Metastatic Breast Carcinoma in the Ovary (tissue), 3 donors: ENCODE data around the gene ODF3.

GRCh38 chr11:196585-196873 is at the start of gene ODF3:
TSS of gene ODF3 (plus strand) at chr11:196761.
- PRO-cap, 3 experiments, result no peak in any of the 3 experiments

GRCh38 chr11:203165-204381 is 3.6 kb downstream of the BET1L start:
- PRO-cap, 3 experiments, result no peak in any of the 3 experiments

GRCh38 chr11:205894-206857 is 1.0 kb downstream of the BET1L start:
- PRO-cap, 3 experiments, result no peak in any of the 3 experiments

- PRO-cap, 3 experiments, result no peak in any of the 3 experiments
Observed at GRCh38 chr11:208958-209369, 1.5 kb downstream of the RIC8A start.

DNA sequence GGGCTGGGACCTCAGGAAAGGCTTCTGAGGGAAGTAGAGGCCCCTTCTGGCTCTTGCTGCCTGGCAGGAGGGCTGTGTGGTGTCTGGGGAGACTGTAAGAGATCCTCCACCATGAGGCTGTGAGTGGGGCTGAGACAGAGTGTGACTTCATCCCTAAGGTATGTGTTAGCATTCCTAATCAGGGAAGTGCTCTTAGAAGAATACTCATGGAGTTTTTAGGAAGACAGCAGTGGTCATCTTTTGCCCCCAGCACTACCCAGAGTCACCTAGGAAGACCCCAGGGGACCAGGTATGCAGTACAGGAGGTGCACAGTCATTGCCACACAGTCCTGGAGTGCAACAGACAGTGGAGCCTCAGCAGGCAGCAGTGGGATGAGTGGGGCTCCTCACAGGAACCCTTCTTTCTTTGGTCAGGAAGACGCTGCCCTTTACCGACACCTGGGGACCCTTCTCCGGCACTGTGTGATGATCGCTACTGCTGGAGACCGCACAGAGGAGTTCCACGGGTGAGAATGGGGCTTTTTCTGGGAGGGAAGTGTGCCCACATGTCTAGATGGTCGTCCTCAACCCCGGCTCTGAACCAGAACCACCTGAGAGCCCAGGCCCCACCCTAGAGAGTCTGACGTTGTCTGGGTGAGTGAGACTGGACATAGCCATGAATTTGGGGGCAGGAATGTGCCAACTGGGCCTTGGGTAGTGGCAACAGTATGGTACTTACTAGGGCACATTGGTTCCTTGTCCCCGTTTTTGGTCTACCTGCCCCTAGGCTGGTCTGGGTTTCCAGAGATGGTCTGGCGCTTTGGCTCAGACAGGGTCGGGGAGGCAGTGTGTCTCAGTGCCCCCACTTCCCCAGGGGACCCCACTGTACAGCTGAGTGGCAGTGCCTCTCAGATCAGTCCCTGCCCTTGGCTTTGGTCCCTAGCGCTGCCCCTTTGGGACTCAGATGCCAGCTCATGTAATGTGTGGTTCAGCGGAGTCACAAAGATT is 2.9 kb downstream of the RIC8A start:
- PRO-cap, 3 experiments, result no peak in any of the 3 experiments

DNA sequence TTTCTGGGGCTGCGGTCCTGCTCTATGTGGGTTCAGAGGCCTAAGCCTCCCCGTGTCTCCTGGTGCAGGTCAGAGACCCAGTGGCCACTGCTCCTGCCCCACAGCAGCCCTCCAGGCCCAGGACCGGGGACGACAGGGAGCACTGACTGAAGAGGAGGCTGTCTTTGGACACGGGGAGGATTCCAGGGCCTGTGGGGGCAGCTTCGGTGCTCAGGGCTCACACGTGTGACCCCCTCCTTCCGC is 6.0 kb upstream of the IFITM3 start:
- PRO-cap, 3 experiments, result no peak in any of the 3 experiments

DNA sequence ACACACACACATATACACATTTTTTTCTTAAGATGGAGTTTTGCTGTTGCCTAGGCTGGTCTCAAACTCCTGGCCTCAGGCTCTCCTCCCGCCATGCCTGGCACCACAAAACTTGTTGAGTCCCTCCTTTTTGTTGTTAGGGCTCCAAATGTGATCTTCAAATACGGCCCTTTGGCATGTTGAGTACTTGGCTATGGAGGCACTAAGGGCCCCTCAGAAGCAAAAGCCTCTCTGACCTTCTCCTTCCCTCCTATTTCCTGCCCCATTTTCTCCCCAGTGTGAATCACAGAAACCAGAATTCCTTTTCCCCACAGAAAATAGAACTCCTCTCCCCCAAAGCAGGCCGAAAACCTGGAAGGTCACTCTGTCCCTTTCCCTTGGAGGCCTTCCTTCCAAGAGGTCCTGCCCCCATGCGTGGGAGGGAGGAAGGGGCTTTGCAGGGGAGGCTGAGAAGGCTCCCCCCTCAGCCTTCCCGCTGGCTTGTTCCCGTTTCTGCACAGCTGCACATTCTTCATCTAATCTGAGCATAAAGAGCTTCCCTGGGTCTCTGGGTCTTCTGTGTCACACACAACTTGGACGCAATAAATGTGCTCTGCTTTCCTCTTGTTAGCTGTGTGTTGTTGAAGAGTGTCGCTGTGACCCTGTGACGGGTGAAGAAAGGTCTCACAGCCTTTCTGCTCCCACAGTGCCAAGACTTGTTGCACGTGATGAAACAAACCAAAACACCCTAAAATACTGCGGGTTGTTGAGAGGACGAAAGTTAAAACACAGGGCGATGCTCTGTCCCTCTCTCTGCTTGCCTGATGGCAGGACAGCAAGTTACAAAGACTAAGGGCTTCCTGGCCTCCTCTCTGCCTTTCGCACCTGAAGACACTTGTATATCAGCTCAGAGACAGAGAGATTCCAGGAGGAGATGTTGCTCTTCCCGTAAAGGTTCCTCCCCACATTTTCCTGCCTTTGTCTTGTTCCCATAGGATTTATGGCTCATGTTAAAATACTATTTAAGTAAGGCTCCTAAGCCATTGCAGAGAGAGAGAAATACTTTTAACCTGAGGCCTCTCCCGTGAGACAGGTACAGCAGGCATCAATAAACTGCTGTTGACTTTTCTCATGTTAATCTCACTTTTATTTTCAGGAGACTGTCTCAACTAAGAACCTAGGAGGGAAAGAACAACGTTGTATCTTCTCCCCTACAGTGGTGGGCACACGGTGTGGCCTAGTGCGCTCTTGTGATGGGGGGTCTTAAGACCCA is 15.2 kb upstream of the IFITM3 start:
- PRO-cap, 3 experiments, result no peak in any of the 3 experiments

- PRO-cap, 3 experiments, result no peak in any of the 3 experiments
Observed at GRCh38 chr11:416120-416724, 1.4 kb upstream of the SIGIRR start.

DNA sequence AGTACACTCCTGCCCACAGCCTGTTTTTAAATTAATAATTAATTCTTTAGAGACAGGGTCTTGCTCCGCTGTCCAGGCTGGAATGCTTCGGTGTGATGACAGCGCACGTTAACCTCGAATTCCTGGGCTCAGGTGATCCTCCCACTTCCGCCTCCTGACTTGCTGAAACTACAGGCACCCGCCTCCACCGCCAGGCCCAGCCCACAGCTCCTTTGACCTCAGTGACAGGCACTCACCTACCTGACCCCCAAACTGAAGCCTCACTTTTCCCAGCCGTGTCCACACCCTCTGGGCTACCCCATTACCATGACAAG is 852 bp downstream of the LMNTD2 start:
- PRO-cap, 3 experiments, result no peak in any of the 3 experiments

GRCh38 chr11:574964-576037 is 969 bp upstream of the PHRF1 start:
- PRO-cap, 3 experiments, result peak in 3 of 3 experiments; most common minus-strand start chr11:575846 (in 3)

DNA sequence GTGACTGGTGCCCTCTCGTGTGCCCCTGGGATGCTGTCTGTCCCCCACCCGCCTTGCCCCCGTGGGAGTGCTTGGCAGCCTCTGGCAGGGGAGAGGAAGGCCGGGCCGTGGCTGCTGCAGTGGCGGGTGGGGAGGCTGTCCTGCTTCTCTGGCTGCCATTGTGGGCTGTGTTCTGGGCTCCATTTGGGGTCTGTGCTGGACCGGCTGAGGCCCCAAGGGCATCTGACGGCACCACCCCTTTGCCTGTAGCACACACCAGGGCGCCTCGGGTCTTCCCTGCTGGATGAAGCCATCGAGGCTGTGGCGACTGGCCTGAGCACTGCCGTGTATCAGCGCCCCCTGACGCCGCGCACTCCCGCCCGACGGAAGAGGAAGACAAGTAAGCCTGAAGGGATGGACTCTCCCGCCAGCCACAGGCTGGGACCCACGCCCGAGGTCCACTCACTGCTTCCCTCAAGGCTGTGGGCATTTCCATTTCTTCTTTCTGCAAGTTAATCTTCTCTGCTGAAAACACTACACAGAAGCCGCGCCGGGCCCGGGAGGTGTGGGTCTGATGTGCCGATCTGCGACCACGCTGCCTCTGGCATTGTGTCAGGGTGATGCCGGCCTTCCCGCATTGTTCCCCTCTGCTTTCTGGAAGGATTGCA is 17.5 kb downstream of the IRF7 start:
- PRO-cap, 3 experiments, result no peak in any of the 3 experiments

DNA sequence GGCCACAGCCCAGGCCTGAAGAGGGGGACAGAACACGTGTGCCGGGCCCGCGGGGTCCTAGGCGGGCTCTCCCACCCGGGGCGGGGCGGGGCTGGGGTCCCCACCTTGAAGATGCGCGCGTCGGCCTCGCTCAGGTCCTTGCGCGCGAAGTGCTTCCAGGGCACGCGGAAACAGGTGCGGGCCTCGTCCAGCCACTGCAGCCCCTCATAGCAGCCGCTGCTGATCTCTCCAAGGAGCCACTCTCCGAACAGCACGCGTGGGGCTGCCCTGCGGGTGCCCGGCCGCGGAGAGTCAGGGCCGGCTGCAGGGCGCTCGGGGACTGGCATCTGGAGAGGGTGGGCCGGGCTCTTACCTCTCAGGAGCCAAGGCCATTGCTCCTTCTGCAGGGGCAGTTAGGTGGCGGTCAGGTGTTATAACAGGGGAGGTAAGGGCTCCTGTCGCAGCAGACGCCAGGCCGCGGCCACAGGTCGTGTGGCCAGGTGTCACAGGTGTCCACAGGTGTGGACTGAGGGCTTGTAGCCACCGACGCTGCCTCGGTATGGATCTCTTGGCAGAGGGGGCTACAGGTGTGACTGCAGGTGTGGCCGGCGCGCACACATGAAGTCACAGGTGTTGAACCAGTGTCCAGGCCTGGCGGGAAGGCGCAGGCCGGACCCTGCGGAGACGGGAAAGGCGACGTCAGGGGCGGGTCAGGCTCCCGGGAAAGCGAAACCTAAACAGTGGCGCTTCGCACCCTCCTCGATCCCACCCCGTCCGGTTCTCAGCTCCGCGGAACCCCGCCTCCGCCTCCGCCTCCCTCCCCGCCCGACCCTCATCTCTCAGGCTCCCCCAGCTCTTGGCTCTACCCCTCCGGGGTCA is 528 bp downstream of the IRF7 start:
- PRO-cap, 3 experiments, result peak in 3 of 3 experiments; most common plus-strand start position 719 of the sequence (in 2); most common minus-strand start position 674 of the sequence (in 1)

GRCh38 chr11:627900-628322 is 930 bp upstream of the SCT start:
- PRO-cap, 3 experiments, result no peak in any of the 3 experiments

GRCh38 chr11:702717-703223 is 3.3 kb upstream of the EPS8L2 start:
- PRO-cap, 3 experiments, result peak in 2 of 3 experiments; most common plus-strand start chr11:703051 (in 1); most common minus-strand start chr11:702960 (in 1)

DNA sequence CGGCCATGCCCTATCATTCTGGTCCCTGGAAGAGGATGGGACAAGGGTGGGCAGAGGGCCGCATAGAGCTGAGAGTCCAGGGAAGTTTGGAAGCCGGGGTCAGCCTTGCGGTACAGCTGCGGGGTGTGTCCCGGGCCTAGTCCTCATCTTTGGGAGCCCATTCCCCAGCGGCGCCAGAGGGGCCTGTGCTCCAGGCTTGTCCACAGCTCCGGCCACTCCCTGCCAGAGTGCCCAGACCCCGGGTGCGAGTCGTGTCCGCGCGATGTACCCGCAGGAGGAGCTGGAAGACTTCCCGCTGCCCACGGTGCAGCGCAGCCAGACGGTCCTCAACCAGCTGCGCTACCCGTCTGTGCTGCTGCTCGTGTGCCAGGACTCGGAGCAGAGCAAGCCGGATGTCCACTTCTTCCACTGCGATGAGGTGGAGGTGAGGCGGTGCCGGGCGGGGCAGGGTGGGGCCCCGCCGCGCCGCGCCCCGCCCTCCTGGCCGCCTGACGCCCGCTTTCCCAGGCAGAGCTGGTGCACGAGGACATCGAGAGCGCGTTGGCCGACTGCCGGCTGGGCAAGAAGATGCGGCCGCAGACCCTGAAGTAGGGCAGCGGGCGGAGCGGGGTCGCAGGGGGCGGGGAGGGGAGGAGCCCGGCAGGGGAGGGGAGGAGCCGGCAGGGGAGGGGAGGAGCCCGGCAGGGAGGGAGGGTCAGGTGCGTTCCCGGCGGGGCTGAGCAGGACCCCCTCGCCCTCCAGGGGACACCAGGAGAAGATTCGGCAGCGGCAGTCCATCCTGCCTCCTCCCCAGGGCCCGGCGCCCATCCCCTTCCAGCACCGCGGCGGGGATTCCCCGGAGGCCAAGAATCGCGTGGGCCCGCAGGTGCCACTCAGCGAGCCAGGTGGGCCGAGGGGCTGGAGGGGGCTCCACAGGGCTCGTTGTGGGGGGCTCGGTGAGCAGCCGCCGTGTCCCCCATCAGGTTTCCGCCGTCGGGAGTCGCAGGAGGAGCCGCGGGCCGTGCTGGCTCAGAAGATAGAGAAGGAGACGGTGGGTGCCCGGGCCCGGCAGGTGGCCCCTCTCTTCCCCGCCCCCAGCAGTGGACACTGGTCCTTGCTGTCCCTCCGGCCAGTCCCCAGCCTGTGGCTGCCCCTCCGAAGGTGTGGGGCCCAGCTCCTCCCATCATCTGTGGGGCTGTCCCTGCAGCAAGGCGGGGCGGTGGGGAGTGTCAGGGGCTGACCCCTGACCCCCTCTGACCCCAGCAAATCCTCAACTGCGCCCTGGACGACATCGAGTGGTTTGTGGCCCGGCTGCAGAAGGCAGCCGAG is 14.7 kb downstream of the EPS8L2 start:
- PRO-cap, 3 experiments, result no peak in any of the 3 experiments

- PRO-cap, 3 experiments, result peak in 3 of 3 experiments; most common plus-strand start chr11:796352 (in 2); most common minus-strand start chr11:796210 (in 2)
Observed at GRCh38 chr11:795892-796620, 2.0 kb downstream of the SLC25A22 start.

- PRO-cap, 3 experiments, result no peak in any of the 3 experiments
Observed at GRCh38 chr11:810172-810599, 419 bp downstream of the RPLP2 start.

GRCh38 chr11:820431-820965 is 1.8 kb downstream of the PNPLA2 start:
- PRO-cap, 3 experiments, result no peak in any of the 3 experiments

- PRO-cap, 3 experiments, result no peak in any of the 3 experiments
Observed at GRCh38 chr11:838265-839381, 3.7 kb downstream of the POLR2L start.

- PRO-cap, 3 experiments, result no peak in any of the 3 experiments
Observed at GRCh38 chr11:887292-888017, 23.2 kb downstream of the CHID1 start.